NCI-H460 (cell line): ENCODE measurements around the gene STRAP.

DNA sequence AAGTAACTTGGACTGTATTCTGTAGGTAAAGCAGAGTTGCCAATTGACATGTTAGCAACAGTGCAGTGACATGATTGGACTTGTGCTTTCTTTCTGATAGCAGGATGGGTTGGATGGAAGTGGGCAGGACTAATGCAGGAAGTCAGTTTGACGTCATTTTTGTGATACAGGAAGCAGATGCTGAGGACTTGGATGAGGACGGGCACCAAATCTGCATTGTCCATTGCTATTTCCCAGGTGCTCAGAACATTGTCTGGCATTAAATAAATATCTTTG is 31.0 kb downstream of the GUCY2C start:
RAMPAGE:
- cytosol, long total RNA, result no peak
- long total RNA, result no peak
- nucleus, long total RNA, result no peak

RAMPAGE:
- cytosol, long total RNA, result no peak
- long total RNA, result no peak
- nucleus, long total RNA, result no peak
Measured at GRCh38 chr12:14678471-14678841, 17.9 kb downstream of the GUCY2C start.

RAMPAGE:
- cytosol, long total RNA, result no peak
- long total RNA, result no peak
- nucleus, long total RNA, result no peak
Measured at GRCh38 chr12:14695021-14695379, 1.4 kb downstream of the GUCY2C start.

RAMPAGE:
- cytosol, long total RNA, result no peak
- long total RNA, result no peak
- nucleus, long total RNA, result no peak
Measured at GRCh38 chr12:14881407-14881735, 4.3 kb downstream of the MGP start.

DNA sequence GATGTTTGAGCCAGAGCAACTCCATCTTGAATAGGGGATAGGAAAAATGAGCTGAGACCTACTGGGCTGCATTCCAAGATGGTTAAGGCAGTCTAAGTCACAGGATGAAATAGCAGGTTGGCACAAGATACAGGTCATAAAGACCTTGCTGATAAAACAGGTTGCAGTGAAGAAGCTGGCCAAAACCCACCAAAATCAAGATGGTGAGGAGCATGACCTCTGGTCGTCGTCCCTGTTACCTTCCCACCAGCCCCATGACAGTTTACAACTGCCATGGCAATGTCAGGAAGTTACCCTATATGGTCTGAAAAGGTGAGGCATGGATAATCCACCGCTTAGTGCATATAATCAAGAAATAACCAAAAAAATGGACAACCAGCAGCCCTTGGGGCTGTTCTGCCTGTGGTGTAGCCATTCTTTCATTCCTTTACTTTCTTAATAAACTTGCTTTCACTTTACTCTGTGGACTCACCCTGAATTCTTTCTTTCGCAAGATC is 13.6 kb downstream of the ERP27 start:
RAMPAGE:
- cytosol, long total RNA, result no peak
- long total RNA, result no peak
- nucleus, long total RNA, result no peak

GRCh38 chr12:14948762-14949144 is 10.4 kb upstream of the ERP27 start:
RAMPAGE:
- cytosol, long total RNA, result no peak
- long total RNA, result no peak
- nucleus, long total RNA, result no peak

RAMPAGE:
- cytosol, long total RNA, result no peak
- long total RNA, result no peak
- nucleus, long total RNA, result no peak
Measured at GRCh38 chr12:14952190-14952994, 9.0 kb downstream of the ARHGDIB start.

DNA sequence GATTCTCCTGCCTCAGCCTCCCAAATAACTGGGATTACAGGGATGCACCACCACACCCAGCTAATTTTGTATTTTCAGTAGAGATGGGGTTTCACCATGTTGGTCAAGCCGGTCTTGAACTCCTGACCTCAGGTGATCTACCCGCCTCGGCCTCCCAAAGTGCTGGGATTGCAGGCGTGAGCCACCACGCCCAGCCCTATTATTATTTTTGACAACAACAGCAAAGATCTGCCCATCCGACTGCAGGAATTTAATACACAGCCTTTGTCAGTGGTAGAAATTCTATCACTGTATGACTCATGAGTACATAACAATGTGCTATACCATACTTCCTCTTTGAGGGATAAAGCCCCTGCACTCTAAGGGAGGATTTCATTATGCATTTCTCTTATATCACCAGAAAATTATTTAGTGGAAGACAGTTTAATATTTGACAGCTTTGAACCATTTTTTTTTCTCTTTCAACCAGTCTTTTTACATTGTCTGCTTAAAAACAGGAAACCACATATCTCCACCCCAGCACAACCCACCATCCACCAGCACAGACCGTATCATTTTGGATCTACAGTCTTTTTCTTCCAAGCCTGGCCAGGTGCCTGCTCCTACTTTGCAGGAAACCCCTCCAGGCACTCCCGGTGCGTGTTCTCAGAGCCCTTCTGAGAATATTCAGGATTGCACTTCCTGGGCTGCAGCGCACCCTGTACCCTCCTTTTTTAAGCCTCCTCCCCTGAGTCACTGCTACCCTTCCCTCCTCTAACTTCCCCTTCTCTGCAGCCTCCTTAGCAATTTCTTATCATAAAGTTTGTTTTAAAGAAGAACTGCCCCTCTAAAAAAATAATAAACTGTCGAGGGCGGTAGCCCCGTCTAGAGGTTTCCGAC is 555 bp downstream of the ARHGDIB start:
RAMPAGE:
- cytosol, long total RNA, result no peak
- long total RNA, result no peak
- nucleus, long total RNA, result no peak

DNA sequence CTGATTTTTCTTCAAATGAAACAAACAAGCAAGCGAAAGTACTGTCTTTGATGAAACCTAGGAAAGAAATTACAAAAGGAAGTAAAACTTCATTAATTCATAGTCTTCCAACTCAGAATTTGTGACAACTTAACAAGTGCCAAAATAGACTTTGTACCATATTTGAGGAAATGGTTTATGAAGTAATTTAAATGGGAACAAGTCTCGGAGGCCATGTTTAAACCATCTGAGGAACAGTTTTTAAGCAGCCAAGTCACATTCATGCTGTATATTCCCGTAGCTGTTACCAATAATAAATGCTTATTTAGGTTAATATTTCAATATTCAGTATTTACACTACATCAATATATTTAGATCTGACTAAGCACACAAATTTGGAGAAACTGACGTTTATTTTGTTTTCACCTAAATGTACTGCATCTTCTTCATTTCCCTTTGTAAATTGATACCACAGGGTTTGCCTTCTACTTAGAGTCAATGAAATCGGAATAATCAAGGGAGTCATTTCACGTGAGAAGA is 838 bp upstream of the ARHGDIB start:
RAMPAGE:
- cytosol, long total RNA, result no peak
- long total RNA, result no peak
- nucleus, long total RNA, result no peak

GRCh38 chr12:15720598-15721418 is 68.4 kb downstream of the EPS8 start:
RAMPAGE:
- cytosol, long total RNA, result no peak
- long total RNA, result no peak
- nucleus, long total RNA, result no peak

RAMPAGE:
- cytosol, long total RNA, result start-site peak on the plus strand at chr12:15882387-15882681, 1,802 and 1,421 reads in 2 replicates
- long total RNA, result start-site peak on the plus strand at chr12:15882406-15882608, 460 and 734 reads in 2 replicates
- nucleus, long total RNA, result start-site peak on the plus strand at chr12:15882385-15882682, 1,235 and 120 reads in 2 replicates
Measured at GRCh38 chr12:15882188-15883043, at the start of gene STRAP. Gene STRAP (plus strand): TSS chr12:15882387.

DNA sequence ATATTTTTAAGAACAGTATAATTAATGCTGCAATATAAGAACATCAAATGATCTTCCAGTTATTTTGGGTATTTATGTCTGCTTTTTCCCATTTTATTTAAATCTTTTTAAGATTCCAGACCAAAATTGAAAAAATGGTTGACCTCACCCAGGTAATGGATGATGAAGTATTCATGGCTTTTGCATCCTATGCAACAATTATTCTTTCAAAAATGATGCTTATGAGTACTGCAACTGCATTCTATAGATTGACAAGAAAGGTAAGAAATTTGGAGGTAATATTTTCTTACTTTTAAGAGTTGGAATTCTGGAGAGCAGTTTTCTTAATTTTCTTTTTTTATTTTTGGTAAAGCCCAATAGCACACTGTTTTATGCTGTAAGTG is 6.7 kb downstream of the MGST1 start:
RAMPAGE:
- cytosol, long total RNA, result no peak
- long total RNA, result no peak
- nucleus, long total RNA, result no peak

DNA sequence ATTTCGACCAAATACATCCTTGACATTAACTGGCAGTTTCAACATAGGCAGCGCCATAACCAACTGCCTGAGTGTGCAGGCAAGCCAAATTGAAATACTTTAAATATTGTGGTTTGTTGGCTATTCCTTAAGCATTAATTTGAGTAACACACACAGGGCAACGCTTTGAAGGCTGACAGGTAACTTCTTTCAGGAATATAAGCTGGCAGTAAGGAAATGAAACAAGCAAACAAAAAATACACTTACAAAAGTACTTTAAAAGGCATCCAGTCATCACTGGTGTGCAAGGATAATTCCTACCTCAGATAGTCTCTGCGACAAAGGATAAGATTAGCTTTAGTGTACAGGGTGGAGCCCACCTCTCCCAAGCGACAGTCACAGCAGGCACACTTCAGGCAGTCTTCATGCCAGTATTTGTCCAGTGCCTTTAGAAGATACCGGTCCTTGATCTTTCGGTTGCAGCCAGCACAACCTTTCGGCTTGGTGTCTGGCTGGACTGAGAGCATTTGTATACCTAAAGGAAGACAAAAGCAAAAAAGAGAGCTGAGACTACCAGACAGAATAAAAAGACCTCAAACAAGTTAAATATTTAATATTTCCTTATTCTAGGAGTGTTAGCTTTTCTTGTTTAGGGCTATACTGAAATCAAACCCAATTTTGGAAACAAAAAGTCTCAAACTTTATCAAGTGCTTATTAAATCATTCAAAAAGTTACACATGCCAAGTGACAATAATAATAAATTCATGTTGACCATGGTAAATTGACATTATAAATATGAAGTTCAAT is 5.4 kb downstream of the LMO3 start:
RAMPAGE:
- cytosol, long total RNA, result no peak
- long total RNA, result no peak
- nucleus, long total RNA, result no peak

RAMPAGE:
- cytosol, long total RNA, result no peak
- long total RNA, result no peak
- nucleus, long total RNA, result no peak
Measured at GRCh38 chr12:19036823-19037337, 92.7 kb upstream of the PLEKHA5 start.

GRCh38 chr12:19039579-19039992 is 89.9 kb upstream of the PLEKHA5 start:
RAMPAGE:
- cytosol, long total RNA, result no peak
- long total RNA, result no peak
- nucleus, long total RNA, result no peak

DNA sequence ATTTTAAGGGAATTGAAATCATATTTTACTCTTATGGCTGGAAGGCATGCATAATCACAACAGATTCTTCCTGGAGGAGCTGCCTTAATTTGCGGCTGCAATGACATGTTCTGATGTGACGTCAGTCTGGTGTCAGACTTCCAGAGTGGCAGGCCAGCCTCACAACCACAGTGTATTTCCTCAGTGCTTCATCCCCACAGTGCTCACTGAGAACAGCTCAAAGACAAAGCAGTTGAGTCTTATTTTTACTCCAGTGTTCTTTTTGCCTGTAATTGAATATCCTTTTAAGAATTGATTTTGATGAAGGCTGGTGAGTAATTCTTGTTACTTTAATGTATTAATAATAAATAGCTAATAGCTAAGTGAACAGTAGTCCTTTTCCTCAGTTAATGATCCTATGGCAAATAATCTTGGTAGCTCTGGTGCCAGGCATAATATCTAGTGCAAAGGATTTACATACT is 107.2 kb downstream of the PLEKHA5 start:
RAMPAGE:
- cytosol, long total RNA, result start-site peak on the plus strand centred at position 203 of the sequence, 25 bp wide, 75 and 135 reads in 2 replicates
- long total RNA, result no peak
- nucleus, long total RNA, result start-site peak on the plus strand centred at position 185 of the sequence, 50 bp wide, 981 and 391 reads in 2 replicates

GRCh38 chr12:19519298-19520022 is 80.2 kb downstream of the AEBP2 start:
RAMPAGE:
- cytosol, long total RNA, result no peak
- long total RNA, result no peak
- nucleus, long total RNA, result no peak

DNA sequence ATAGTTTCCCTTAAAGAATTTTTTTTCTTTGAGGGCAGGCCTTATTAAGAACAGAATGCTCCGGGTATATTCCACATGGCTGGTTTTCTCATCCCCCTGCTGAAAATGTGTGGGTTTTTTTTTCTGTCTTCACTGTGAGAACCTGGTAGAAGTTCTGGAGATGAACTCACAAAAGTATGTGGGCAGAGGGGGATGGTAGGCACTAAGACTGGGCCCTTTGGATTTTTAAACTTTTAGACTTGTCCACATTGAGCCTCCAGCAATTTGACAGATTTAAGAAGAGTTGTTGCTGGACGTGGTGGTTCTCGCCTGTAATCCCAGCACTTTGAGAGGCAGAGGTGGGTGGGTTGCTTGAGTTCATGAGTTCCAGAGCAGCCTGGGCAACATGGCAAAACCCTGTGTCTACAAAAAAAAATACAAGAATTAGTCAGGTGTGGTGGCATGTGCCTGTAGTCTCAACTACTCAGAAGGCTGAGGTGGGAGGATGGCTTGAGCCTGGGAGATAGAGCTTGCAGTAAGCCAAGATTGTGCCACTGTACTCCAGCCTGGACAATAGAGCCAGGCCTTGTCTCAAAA is 93.4 kb downstream of the AEBP2 start:
RAMPAGE:
- cytosol, long total RNA, result no peak
- long total RNA, result no peak
- nucleus, long total RNA, result no peak

GRCh38 chr12:19581992-19583004 is 143.0 kb downstream of the AEBP2 start:
RAMPAGE:
- cytosol, long total RNA, result no peak
- long total RNA, result no peak
- nucleus, long total RNA, result no peak

DNA sequence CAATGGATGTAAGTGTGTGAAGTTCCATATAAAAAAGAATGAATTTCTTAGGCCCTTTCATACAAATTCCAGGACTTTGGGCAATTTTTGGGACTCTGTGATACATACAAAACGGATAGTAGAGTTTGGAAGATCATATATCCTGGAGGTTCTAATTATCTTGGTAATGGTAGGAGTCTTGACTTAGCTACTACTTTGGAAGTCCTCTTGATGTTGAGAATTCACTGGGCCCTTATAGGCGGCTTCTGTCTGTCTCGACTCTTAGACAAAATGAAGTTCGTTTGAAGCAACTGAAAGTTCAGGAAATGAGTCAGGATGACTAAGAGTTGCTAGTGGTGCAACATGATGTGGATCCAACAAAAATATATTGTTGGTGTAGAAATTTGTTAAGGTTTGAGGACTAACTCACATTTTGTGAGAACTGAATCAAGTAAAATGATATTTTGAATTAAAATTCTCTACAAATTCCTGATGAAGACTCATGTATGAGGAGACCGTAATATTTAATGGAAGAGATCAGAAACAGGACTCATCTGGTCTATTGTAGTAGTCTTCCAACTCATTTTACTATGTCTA is 272.7 kb downstream of the AEBP2 start:
RAMPAGE:
- cytosol, long total RNA, result no peak
- long total RNA, result no peak
- nucleus, long total RNA, result no peak